SJSA1 (cell line): ENCODE data around the gene CRADD.

DNA sequence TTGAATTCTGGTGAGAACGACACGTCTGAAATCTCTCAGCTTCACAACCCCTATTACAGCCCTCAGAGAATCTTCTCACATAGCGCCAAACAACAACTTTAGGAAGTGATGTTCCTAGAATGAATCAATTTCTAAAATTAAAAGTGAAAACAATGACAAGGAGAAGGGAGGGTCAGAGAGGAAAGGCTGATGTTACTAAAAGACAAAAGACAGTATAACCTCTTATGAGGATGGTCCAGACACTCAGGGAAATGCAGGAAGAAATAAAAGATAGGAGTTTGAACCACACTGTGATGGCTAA, 270.8 kb upstream of the BTG1 start:
- RAMPAGE, long total RNA, result no peak

- RAMPAGE, long total RNA, result no peak
Measured at GRCh38 chr12:92505205-92506279, 197.2 kb upstream of the PLEKHG7 start.

DNA sequence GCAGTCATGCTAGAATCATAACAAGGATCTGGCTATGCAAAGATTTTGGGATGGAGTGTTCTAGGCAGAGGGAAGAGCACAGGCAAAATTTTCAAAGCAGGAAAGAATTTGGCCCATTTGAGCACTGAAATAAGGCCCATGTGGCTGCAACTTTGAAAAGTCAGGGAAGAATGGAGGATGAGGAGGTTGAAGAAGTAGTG, 182.2 kb upstream of the PLEKHG7 start:
- RAMPAGE, long total RNA, result no peak

- RAMPAGE, long total RNA, result no peak
Measured at GRCh38 chr12:92602246-92602619, 100.6 kb upstream of the PLEKHG7 start.

DNA sequence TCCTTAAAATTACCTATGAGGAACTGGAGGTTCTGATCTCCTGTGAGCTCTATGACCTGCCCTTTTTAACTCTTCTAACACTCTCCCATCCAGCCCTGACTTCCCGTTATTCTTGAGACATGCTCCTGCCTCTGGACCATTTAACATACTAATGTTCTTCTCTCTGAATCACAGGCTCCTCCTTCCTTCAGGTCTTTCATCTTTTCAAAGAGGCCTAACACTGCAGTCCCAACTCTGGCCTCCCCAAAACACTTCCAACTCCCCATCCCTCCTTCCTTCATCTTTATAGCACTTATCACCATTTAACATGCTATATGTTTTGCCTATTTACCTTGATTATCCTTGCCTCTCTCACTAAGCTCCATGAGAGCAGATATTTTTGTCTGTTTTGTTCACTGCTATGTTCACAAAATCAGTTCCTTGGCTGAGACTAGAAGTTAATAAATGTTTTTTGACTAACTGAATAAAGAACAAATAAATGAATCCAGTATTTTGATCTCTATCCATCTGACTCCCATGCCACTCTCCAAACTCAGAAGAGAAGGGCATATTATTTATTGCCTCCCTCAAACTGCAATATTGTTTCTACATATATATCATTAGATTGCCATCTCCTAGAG, 104.5 kb downstream of the EEA1 start:
- RAMPAGE, long total RNA, result no peak

- RAMPAGE, long total RNA, result no peak
Measured at GRCh38 chr12:92852875-92853074, 76.3 kb downstream of the EEA1 start.

DNA sequence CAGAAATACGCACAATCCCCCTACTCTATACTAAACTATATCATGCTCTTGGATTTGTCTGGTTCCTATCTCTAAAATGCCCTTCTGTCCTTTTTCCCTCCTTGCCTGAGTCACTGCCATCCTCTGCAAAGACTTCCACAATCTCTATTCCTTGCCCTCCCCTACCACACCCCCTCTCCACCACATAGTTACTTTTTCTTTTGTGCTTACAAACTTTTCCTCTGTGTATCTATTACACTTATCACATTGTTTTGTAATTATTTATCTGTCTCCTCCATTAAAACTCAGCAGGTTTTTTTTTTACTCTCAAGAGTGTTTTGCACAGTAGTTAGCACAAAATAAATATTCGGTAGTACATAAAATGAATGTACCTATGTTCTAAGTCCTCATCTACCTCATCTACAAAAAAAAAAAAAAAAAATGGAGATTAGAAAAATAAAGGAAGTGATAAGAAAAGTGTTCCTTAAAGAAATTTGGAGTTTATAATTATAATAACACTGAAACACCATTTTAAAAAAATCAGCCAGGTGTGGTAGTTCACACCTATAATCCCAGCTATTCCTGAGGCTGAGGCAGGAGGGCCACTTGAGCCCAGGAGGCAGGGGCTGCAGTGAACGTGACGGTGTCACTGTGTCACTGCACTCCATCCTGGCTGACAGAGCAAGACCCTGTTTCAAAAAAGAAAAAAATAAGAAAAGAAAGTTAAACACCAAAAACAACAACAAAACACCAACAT, 5.5 kb downstream of the EEA1 start:
- RAMPAGE, long total RNA, result no peak

DNA sequence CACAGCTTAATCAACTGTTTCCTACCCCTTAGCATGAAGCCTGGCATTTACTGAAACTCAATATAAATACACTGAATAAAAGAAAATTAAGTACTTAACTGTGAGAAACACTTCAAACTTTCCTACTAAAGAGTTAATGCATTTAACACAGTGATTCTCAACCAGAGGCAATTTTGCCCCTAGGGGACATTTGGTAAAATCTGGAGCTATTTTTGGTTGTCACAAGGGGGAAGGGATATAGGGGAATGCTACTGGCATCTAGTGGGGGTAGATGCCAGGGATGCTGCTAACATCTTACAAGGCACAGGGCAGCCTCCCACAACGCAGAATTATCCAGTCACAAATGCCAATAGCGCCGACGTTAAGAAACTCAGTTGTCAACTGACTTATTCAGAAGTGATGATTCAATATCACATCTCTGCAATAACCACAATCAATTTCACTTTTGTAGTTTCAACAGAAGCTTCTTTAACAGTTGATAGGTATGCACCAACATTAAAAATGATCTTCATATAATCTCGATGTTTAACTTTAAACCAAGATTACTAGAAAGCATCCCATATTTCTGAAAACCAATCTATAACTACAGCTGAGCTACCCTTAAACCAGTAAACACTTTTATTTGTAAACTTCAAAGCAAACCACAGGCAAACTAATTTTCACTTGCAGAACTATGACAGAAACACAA, 2.0 kb downstream of the EEA1 start:
- RAMPAGE, long total RNA, result no peak

- RAMPAGE, long total RNA, result no peak
Measured at GRCh38 chr12:93214891-93215248, 162.9 kb upstream of the NUDT4 start.

- RAMPAGE, long total RNA, result no peak
Measured at GRCh38 chr12:93372966-93373498, 4.7 kb upstream of the NUDT4 start.

- RAMPAGE, long total RNA, result no peak
Measured at GRCh38 chr12:93374371-93374901, 3.3 kb upstream of the NUDT4 start.

DNA sequence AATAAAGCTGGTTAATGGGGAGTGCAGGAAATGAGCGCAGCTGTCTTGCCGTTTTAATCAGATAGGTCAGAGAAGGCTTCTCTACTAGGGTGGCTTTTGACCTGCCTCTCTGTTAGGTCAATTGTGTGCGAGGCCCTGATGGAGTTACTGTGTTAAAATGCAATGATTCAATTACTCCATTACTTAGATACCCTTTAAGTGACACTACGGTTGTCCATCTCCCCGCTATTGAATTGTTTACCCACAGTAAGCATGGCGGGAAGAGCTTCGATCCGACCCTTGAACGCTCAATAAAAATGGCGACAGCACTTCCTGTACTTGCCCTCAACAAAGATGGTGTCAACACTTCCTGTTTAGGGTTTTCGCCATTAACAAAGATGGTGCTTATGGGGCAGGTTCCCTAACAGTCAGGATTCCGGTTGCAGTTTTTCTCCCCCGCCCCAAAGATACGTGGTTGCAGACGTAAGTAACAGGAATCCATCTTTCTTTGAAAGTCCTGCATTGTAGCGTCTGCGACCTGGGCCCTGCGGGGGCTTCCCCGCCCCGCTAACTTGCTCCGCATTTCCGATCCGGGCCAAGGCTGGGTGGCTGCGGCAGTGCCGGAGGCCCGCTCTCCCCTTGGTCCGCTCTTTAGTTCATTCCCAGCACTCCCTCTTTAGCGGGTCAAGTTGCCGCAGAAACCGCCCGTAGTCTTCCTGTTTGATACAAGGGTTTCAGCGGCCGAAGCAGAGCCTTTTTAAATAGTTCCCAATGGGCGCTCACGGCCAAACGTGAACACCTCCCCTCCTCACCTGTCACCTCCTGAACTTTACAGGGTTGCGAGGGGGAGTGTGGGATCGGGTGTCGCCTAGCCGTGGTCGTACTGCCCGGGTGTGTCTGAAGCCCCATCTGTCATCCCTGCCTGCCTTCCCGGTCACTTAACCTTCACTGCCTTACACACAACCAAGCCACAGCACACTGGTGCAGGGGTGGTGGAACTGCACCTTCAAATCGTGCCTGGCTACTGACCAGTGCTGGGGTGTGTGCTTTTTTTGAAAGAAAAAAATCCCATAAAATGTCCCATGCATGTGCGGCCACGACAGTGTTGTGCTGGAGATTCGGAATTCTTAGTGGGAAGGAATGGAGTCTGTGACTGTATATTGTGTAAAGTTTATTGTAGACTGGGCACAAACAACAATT, at the start of gene CRADD:
Gene CRADD (plus strand): TSS at position 365 of the 1,179 bp plus-strand sequence.
- RAMPAGE, long total RNA, result no peak

- RAMPAGE, long total RNA, result no peak
Measured at GRCh38 chr12:93704944-93705417, 27.8 kb downstream of the CRADD start.

DNA sequence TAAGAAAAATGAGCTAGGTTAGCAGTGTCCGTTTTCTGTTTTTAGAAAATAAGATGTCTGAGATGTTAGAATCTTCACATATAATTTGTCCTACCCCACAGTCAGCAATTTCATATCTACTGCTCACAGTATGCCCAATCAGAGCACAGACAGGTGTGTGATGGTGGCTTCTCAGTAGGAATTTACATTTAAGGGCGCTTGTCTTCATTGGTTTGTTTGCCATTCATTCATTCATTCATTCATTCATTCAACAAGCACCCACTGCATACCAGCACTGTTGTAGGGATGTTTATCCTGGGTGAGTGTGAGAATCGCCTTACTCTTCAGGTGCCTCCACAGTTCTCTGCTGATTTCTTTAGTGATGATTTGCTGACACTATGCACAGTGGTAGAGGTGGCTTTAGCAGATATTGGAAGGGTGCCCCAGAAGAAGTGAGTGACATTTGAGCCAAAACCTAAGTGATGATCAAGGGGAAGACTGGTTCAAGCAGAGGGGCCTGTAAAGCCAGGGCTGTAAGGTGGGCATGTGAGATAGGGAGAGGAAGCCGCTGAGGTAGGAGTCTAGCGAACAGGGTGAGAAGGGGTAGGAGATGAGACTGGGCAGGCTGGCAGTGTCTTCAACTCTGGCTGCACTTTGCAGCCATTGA, 83.4 kb downstream of the CRADD start:
- RAMPAGE, long total RNA, result no peak

DNA sequence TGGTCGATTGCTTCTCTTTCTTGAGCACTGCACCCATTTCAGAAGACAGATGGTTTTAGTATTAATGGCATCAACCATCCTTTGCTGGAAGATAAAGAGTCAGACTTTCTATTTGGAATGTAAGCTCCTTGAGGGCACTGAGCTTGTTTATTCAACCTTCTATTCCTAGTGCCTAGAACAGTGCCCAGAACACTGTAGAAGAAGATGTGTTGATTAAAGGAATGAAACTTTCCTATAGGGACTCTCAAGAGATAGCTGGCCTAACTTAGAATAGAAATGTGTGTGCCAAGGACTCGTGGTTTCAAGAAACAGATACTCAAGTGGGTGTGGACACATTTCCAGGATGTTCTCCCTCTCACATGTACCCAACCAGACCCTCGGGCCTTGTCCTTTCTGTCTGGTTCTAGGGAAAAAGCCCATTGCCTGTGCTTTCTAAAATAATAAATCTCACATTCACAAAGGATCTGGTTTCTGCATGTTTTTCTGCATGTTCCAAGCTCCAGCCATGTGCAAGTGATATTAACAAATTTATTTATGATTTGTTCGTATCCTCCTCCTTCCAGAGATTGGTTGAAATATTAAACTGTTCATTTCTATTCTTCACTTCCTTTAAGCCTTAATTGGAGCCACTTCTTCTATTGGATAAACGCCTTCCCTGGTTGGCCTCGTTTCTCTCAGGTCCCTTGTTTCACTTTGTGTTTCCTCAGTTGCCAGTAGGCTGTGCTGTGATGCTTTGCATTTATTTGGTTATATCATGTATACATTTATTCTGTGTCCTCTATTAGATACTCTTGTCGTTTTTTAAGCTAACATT, 89.7 kb downstream of the CRADD start:
- RAMPAGE, long total RNA, result no peak

GRCh38 chr12:93823531-93824084, 146.4 kb downstream of the CRADD start:
- RAMPAGE, long total RNA, result no peak

- RAMPAGE, long total RNA, result no peak
Measured at GRCh38 chr12:93848230-93848707, 171.1 kb downstream of the CRADD start.

DNA sequence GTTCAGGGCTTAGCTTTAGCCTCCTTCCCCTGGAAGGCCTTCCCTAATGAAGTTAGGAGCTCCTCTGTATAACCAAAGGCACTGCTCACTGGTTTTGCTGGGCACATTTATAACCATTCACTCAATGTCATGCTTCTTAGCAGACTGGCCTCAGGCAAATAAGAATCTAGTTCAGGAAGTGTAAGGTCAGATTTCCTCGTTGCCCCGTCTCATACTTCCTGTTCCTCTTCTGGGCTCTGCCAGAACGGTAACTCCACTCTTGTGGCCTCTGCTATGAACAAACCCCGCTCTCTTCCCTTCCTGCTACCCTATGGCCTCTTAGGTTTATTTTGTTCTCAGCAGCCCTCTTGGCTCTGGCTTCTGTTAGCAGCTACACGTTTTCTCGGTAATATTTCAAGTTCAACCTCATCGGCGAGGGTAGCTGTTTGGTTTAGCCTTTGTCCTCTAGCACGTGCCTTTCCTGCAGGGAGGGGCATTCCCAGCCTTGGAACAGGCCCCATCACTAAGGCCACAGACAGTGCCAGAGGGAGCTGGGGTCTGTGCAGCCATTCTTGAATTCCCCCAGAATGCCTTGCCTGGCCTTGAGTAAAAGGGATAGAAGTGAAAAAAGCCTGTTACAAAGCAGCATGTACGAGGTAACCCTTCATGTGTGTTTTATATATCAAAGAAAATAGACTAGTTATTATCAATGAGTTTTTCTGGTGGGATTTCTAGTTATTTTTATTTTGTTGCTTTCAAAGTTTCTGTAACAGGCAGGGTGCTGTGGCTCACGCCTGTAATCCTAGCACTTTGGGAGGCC, 171.7 kb downstream of the CRADD start:
- RAMPAGE, long total RNA, result no peak

GRCh38 chr12:93849887-93850385, 172.8 kb downstream of the CRADD start:
- RAMPAGE, long total RNA, result no peak

GRCh38 chr12:94151574-94152077, 3.2 kb downstream of the PLXNC1 start:
- RAMPAGE, long total RNA, result no peak